H7 (cell line): ENCODE results near the gene GRM1.

- RAMPAGE, long total RNA = no peak
These were observed at the start of gene GRM1 for GRCh38 chr6:146028743-146029409. Gene GRM1 (plus strand): TSS chr6:146029062.

GRCh38 chr6:146271248-146271536 is 242.3 kb downstream of the GRM1 start:
- RAMPAGE, long total RNA = no peak

- RAMPAGE, long total RNA = no peak
These were observed 288.5 kb downstream of the ADGB start for GRCh38 chr6:146887300-146887640.

GRCh38 chr6:146896196-146896909 is 297.6 kb downstream of the ADGB start:
- RAMPAGE, long total RNA = no peak

DNA sequence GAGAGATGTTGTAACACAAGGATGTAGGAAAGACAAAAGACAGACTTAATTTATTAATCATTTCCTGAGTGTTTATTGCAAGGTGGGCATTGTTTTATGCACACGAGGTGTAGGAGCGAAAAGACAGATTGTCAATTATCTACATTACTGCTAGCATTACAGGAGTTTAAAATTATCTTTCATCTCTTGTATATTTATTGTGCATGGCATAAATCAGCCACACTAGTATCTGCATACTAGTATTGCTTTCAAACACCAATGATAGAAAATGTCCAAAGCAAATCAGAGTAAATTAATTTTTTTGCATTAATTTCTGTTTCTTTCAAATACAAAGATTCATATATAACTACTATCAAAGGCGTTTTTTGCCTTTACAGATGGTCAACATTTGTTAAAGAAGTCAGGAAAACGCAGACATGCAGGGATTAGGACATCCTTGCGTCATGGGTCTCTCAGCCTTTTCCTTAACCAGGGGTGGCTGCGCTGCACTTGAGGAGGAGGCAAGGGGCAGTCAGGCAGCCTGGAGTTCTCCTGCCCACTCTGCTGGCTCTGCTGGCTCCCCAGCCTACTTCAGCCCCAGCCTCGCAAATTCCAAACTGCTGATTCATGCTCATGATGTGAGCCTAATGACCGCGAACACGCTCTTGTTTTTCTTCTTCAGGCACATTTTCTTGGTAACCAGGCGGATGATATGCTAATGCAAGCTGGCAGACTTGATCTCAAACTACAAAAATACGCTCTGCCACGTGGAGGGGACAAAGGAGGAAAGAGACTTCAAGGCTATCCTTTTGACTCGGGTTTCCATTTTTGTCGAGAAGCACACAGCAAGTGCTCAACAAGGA is 290.5 kb upstream of the STXBP5 start:
- RAMPAGE, long total RNA = no peak

DNA sequence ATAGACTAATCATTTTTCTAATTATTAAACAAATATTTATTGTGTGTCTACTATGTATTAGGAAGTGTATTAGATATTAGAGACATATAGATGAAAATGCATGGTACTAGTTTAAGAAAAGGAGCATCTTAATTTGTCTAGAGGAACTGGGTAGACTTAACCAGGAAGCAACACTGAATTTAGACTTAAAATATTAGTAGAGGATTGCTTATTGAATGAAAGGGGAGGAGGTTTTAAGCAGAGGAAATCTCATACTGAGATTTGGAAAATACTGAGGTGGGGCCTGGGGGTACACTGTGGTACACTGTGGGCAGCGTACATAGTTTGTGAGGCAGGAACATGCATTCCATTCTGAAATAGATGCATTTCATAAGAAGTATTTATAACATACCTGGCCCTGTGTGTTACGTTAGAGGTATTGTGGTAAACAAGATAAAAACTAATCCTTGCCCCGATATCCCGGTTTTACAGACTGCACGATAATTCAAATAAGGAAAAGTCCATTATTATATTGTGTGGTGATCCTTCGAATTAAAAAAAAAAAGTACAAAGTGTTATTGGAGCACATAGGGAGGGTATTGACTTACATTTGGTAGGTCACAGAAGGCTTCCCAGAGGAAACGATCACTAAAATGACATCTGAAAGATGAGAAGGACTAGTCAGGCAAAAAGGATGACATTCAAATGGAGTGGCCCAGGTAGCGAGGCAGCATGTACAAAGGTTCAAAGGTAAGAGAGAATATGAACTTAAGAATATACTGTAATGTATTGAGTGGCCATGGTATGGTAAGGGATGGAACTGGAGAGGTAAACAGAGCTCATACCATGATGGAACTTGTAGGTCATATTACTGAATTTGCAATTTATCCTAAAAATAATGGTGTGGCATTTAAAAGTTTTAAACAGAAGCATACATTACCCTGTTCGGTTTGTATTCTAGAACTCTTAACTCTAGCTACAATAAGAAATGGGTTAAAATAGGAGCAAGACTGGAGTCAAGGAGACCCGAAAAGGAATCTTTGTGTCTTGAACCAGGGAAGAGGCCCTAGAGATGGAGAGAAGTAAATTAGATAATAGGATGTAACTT is 61.5 kb downstream of the STXBP5 start:
- RAMPAGE, long total RNA = no peak

DNA sequence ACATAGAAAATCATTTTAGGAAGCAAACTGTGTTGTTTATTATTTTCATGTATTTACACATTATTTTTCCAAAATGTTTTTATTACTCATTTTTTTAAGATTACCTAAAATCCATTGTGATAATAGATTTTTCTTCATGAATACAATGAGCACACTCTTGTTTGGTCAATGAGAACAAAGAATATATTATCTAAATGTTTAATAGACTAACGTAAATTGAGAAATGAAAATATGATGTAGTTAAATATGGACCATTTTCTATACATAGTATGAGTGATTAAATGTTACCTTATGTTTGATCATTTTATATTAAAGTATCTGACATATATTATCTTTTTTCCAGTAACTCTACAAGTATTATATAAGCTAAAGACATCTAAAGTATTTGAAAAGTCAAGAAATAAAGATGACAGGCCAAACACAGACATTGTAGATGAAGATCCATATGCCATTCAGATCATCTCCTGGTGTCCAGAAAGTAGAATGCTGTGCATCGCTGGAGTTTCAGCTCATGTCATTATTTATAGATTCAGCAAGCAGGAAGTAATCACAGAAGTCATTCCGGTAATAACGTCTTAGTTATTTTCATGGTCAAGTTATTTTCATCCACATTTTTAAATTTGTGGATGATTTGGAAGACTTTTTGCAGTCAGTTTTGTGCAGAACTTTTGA is 111.1 kb downstream of the STXBP5 start:
- RAMPAGE, long total RNA = no peak

DNA sequence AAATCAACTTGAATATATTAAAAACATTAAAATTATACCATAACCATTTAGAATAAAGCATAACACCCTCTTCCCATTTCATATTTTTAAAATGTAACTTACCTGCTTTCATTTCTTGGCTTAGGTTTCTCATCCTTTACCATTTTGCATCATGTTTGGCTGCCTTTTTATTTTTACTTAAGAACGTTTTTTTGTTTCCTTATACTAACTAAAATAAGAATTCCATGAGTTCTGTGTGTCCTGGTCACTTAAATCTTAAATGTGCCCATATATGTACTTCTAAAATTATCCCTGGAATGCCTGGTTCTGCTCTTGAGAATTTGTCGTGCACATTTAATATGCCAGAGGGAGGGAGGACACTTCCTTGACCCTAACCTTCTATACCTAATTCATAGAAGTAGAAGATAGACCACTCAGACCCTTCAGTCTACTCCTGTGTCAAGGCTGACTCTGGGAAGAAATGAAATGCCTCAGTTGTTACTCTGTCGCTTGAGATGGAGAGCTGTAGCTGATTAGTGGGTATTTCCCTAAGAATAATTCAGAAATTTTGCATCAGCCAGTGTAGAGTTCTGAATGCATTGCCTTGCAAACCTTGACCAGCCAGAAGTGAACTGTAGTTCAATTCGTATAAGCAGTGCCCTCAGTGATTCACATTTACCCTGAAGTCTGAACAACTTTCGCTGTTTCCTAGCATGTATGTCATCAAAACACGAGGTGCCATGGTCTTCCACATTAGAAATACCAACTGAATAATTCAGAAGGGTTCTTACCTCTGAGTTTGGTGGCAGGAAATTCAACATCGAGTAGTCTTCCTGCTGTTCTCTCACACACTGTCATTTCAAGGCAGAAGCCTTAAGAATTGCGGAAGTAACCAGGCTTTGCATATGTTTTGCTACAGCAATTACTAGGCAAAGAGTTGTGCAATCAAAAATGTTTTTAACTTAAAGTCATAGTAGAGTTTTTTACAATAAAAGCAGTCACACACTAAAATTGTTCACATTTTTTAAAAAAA is 117.9 kb downstream of the STXBP5 start:
- RAMPAGE, long total RNA = no peak

- RAMPAGE, long total RNA = no peak
These were observed 132.5 kb downstream of the STXBP5 start for GRCh38 chr6:147336709-147337081.

GRCh38 chr6:147341430-147342516 is 137.6 kb downstream of the STXBP5 start:
- RAMPAGE, long total RNA = no peak

DNA sequence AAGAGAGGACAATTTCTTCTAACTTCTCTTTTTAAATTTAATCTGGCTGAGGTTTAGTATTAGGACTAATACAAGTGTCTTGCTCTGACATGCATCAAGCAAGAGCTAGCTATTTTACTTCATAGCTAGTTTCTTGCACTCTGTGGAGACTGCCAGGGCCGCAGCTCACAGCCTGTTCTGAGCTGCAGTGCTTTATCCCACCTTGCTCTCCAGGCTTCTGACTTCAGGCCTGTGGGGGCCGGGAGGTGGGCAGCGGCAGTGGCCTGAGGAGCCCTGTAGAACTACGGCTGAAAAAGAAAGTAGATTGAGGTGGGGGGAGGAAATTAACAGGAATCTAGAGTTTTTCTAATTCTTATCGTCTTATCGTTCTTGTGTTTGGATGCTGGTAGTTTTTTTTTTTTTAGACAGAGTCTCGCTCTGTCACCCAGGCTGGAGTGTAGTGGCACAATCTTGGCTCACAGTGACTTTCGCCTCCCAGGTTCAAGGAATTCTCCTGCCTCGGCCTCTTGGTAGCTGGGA is 56.6 kb downstream of the SAMD5 start:
- RAMPAGE, long total RNA = no peak

DNA sequence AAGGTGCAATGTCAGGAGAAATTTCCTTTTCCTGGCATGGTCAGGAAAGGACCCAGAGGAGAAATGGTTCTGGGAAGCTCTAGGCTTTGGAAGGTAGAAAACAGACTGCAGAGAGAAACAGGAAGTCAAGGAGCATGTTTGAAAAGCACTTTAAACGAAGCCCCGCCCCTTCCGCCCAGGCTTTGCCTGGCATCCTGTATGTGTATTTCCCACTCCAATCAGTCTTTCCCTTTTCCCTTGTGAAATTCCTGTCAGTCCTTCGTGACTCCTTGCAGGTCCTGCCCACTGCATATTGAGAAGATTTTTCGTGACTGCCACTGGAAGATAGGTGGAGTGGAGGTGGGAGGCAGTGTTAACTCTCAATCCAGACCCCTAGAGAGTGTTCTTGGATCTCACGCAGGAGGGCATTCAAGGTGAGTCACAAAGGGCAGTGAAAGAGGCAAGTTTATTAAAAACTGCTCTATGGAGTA is 320.9 kb upstream of the SASH1 start:
- RAMPAGE, long total RNA = no peak

DNA sequence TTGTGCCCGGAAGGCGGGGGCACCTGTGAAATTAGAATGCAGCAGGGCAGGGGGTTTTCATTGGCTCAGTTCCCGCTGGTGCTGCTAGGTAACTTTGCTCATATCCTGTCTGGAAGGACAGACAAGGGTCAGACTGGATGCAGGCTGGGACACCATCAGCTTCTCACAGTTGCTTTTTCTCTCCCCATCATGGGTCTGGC is 195.9 kb upstream of the SASH1 start:
- RAMPAGE, long total RNA = no peak

- RAMPAGE, long total RNA = no peak
These were observed 679 bp downstream of the SASH1 start for GRCh38 chr6:148343322-148343712.

GRCh38 chr6:148518320-148519061 is 175.9 kb downstream of the SASH1 start:
- RAMPAGE, long total RNA = no peak

DNA sequence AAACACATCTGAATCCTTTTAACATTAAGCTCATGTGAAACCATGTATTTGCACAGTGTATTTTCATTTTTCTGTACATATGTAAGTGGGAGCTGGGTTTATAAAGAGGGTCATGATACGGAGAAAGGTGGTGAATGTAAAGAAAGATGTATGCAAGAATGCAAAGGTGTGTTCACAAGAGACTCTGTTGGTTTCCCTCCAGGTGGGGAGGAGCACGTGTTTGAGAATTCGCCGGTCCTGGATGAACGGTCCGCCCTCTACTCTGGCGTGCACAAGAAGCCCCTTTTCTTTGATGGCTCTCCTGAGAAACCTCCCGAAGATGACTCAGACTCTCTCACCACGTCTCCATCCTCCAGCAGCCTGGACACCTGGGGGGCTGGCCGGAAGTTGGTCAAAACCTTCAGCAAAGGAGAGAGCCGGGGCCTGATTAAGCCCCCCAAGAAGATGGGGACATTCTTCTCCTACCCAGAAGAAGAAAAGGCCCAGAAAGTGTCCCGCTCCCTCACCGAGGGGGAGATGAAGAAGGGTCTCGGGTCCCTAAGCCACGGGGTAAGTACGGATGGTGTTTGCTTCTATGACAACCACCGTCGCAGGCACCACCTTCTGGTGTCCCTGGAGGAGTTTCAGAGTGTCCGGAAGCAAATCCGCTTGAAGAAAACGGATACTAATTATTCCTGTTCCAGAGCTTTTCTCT is 176.9 kb downstream of the SASH1 start:
- RAMPAGE, long total RNA = no peak

DNA sequence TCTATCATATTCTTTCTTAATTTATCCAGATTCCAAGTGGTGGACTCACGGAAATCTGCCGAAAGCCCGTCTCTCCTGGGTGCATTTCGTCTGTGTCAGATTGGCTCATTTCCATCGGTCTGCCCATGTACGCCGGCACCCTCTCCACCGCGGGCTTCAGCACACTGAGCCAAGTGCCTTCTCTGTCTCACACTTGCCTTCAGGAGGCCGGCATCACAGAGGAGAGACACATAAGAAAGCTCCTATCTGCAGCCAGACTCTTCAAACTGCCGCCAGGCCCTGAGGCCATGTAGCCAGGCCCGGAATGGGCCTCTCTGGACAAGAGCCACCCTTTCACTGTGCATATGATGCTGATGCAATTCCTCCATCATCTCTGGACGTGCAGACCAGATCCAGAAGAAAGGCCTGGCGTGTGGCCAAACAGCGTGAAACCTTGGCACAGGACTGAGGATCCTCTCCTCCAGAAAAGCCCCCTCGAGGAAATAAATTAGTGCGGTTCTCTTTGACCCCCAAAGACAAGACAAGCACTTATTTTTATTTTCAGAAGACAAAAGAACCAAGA is 198.5 kb upstream of the UST start:
- RAMPAGE, long total RNA = no peak

- RAMPAGE, long total RNA = no peak
These were observed 89.7 kb upstream of the UST start for GRCh38 chr6:148657046-148657596.

GRCh38 chr6:149011951-149012268 is 265.1 kb downstream of the UST start:
- RAMPAGE, long total RNA = no peak

DNA sequence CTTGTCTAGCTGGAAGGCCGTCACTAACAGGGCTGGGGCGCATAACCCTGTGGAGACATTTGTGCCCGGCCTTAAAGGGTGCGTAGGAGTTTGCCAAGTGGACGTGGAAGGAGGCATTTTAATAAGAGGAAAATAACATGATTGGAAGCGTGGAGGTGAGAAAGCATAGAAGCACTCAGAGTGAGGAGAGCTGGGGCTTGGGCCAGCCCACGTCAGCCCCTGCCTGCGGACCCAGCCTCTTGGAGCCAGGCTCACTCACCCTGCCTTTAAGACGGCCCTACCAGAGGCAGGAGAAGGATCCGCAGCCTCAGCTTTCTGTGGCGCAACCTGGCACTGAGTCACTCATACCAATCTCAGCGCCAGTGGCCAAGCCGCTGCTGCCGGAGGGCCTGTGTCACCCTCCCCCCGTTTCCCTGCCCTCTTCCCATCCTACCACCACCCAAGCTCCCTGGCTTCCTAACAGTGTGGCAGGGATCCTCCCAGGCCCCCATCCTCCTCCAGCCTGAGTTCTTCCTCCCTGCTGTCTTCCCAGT is 285.1 kb downstream of the UST start:
- RAMPAGE, long total RNA = no peak